Mesenchymal stem cell of adipose (primary cell): ENCODE measurements around a stretch of chr15.

- CAGE, long polyA plus RNA = no peak
Measured at GRCh38 chr15:94255441-94255848, 24.1 kb downstream of the MCTP2 start.

DNA sequence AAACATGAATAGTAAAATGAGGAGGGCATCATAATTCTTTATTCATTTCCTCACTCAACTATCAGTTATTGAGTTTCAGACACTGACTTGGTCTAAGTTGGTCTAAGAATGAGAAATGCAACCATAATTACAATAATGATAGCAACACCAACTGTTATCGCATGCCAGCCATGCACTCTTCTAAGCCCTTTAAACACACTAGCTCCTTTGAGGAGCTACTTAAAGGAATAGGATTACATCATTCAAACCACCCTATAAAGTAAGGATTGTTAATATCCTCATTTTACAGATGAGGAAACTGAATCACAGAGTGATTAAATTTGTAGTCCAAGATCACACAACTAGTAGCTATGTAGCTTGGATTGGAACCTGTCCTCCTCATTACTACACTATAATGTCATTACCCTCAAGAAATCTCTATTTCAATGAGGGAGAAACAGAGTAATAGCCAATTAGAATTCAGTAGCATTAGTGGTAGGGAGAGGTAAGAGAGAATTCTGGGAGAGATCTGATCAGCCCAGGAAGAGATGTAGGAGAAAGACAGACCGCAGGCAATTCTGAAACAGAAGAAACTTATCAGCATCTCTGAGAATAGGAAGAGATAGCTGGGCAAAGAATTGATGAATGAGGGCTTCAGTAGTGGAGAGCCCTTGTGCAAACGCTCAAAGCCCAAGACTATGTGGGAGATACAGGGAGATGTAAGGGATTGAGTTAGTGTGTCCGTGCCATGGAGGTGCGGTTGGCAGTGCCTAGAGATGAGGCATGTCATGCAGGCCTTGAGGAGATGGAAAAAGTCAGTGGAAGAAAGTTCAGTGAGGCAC is 228.5 kb downstream of the MCTP2 start:
- CAGE, long polyA plus RNA = no peak

DNA sequence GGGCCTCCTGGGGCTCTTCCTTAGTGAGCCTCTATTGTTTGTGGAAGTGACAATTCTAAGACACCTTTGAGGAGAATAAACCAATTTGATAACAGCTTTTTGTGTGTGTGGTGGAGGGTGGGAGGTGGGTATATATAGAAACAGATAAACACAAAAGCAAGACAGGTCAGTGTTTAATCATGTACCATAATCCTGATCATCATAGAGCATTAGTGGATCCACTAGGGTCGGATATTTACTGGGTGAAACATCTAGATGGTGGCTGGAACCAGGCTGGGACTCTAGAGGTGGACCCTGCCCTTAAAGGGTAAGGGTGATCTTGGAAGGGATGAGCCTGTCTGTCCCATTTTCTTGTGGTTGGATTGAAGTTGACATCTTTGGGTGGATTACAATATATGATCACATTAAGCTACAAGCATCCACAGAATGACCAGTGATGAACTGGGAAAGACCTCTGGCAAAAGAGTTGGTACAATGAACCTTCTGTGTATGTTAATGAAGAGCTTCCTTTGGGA is 336.6 kb downstream of the MCTP2 start:
- CAGE, long polyA plus RNA = no peak

DNA sequence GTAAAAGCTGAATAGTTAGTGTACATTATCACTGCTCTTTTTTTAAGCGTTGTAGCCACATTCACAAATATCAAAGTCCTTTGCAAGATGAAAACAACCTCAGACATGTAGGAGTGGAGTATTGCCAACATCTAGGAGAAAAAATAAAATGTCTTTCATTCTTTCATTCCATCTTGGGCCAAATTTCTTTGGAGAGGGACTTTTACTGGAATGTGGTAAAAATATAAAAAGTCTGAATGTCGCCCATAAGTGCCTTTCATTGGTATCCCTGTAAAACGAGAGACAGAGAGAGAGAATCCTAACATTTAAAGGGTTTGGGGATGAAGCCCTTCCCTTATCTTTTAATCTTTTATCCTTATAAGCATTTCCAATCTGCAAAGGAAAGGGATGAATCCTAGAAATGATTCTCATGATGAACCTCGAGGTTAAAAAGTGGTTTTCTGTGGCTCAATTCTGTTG is 1031.6 kb downstream of the MCTP2 start:
- CAGE, long polyA plus RNA = no peak

- CAGE, long polyA plus RNA = no peak
Measured at GRCh38 chr15:95303737-95305003, 1026.3 kb upstream of the NR2F2 start.

- CAGE, long polyA plus RNA = no peak
Measured at GRCh38 chr15:95603802-95604230, 726.7 kb upstream of the NR2F2 start.

DNA sequence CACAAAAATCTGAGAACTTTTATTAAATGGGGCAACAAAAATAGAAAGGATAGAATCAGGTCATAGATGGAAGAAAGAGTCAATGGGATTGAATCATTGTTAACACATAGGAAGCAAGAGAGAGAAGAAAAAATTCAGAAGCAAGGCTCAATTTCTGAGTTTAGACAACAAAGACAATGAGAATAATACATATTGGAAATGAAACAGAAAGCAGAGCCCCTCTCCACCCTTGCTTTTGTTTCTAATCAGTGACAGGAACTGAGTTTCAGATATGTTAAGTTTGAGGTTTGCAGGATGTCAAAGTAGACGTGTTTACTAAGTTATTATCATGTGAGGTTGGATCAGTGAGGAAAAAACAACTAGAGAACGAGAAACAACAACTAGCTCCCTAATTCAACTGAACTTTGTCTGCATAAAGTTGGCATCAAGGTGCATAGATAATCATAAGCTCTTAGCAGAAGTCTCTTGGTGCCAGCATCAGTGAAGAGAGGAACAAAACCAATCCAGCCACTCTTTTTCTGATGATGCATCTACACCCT is 491.2 kb upstream of the NR2F2 start:
- CAGE, long polyA plus RNA = no peak

GRCh38 chr15:95839810-95840596 is 490.5 kb upstream of the NR2F2 start:
- CAGE, long polyA plus RNA = no peak

GRCh38 chr15:96180227-96180532 is 150.3 kb upstream of the NR2F2 start:
- CAGE, long polyA plus RNA = no peak

DNA sequence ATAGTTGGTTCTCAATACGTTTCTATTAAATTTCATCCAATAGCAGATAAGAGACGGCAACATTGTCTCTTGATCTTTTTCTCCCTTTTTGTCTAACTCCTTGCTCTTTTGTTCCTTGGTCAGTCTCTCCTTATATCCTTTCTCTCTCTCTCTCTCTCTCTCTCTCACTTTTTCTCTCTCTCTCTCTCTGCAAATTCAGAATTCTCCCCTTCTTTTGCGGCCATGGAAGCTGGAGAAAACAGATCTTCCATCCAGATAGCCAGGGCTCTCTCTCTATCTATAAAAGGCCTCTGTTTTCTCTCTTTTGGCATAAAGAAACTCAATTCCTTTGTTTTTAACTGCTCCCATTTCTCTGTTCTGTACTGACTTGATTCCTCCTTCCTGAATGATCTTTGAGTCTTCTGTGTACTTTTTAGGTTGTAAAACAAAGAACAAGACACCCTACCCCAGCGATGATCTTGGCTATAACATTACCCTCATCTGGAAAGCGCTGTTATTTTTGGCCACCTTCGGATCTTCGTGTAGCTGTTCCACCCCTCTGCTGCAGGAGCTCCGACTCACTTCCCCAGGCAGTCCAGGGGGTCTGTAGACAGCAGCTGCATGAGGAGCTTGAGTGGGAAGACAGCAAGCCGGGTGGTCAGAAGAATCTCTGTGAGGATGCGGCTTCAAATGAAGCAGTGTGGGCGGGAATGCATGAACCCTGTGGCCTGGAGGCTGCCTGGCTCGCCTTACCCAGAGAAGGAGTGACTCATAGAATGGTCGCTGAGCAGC is 45.5 kb upstream of the NR2F2 start:
- CAGE, long polyA plus RNA = no peak

- CAGE, long polyA plus RNA = no peak
Measured at GRCh38 chr15:96341799-96342507, 11.5 kb downstream of the NR2F2 start.

DNA sequence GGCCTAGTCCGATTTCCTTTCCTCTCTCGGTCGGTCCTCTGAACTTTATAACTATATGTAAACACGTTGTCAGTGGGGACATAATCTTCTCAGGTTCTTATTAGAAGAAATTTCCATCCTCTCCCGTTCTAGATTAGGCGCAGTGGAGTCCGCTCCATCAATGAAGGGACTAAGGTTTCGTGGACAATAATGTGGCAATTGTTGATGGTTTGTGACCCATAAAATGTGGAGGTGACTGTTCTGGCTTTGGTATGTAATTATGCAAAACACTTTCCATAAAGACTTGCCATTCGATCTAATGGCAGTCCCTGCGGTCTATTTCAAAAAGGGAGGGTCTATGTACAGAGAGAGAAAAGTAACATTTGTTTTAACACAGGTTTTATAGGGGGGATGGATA is 31.9 kb downstream of the NR2F2 start:
- CAGE, long polyA plus RNA = no peak

- CAGE, long polyA plus RNA = no peak
Measured at GRCh38 chr15:96783051-96783545, 452.6 kb downstream of the NR2F2 start.

DNA sequence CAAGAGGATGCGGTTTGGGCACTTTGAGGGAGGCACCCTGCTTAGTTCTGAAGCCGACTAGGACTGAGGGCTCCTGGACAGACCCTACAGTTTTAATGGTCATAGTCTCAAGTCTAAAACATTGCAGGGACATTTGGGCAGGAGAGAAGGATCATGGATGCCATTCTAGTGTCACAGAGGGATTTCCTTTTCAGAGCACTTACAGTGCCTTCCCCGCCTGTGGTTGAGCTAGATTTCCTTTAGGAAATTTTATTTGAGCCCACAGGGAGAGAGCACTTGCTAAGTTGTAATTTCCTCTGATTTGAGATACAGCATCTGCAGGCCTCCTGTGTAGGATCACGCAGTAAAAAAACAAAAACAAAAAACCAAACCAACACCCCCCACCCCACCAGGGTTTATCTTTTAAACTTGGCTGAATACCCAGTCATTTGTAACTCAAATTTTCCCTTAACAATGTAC is 566.5 kb downstream of the NR2F2 start:
- CAGE, long polyA plus RNA = no peak

DNA sequence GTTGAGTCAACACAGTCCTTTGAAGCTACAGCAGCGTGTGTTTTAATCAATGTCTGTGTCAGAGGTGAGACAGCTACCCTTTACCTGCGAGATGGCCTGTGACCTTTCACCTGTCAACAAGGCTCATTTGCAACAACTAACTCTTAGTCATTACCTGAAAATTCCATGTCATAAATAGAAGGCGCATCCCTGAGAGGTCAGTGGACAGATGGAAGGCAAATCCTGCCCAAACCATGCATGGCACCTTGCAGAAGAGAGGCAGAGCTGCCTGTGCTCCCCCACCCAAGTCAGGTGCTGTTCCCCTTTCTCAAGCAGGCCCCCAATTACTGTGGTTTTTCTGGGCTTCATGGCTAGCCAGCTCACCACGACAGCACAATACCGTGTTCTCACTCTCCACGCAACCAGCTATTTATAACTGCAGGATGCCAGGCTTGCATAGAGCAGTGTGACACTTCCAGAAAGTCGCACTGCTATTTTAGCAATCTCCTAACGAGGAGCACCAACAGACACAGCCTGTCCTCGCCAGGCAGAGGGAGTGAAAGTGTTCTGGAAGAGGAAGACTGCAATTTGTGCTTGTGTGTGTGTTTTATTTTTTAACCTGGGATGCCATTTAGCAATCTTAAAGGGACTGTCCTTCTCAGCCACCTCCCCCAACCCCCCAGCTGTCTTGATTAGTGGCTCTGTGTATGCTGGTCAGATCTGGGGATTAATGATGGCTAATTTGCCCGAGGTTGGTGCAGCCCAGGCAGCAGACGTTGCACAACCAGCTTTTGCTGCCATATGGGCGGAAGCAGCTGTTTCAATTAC is 268.2 kb upstream of the ARRDC4 start:
- CAGE, long polyA plus RNA = no peak

GRCh38 chr15:97968960-97969663 is 8.6 kb downstream of the ARRDC4 start:
- CAGE, long polyA plus RNA = no peak

- CAGE, long polyA plus RNA = no peak
Measured at GRCh38 chr15:97978579-97979159, 18.2 kb downstream of the ARRDC4 start.

GRCh38 chr15:98414080-98414352 is 234.3 kb upstream of the IGF1R start:
- CAGE, long polyA plus RNA = no peak

DNA sequence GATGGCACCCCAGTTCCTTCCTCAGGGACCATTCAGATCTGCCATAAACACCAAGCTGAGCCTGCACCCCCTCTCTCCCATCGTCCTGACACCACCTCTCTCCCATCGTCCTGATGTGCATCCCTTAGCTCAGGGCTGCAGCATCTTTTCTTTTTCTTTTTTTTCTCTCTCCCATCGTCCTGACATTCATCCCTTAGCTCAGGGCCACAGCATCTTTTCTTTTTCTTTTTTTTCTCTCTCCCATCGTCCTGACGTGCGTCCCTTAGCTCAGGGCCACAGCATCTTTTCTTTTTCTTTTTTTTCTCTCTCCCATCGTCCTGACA is 126.0 kb upstream of the IGF1R start:
- CAGE, long polyA plus RNA = no peak

DNA sequence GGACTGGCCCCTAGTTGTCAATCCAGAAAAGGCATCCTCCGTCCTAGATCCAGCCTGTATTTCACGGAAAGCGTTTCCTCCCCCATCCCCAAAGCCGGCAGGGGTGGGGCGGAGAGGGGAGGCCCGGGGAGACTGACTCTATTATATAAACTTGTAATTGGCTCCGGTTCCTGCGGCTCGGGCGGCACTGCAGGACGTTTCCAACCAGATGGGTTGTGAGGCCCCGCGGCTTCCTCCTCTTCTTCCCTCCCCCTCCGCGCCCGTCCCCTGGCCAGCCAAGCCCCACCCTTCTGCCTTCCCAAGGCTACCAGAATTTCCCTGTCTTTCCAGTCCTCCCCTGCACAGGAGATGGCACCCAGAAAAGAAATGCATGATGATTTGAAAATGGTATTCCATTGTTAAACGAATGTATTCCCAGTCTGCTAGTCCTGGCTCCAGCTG is 99.7 kb upstream of the IGF1R start:
- CAGE, long polyA plus RNA = no peak